ENCODE results near the gene SOX11.

GRCh38 chr2:5692318-5693015 lies at the start of gene SOX11:
Gene SOX11 (plus strand): TSS chr2:5692384.
- PRO-cap, result unidirectional peak, plus-strand start at chr2:5692384

DNA sequence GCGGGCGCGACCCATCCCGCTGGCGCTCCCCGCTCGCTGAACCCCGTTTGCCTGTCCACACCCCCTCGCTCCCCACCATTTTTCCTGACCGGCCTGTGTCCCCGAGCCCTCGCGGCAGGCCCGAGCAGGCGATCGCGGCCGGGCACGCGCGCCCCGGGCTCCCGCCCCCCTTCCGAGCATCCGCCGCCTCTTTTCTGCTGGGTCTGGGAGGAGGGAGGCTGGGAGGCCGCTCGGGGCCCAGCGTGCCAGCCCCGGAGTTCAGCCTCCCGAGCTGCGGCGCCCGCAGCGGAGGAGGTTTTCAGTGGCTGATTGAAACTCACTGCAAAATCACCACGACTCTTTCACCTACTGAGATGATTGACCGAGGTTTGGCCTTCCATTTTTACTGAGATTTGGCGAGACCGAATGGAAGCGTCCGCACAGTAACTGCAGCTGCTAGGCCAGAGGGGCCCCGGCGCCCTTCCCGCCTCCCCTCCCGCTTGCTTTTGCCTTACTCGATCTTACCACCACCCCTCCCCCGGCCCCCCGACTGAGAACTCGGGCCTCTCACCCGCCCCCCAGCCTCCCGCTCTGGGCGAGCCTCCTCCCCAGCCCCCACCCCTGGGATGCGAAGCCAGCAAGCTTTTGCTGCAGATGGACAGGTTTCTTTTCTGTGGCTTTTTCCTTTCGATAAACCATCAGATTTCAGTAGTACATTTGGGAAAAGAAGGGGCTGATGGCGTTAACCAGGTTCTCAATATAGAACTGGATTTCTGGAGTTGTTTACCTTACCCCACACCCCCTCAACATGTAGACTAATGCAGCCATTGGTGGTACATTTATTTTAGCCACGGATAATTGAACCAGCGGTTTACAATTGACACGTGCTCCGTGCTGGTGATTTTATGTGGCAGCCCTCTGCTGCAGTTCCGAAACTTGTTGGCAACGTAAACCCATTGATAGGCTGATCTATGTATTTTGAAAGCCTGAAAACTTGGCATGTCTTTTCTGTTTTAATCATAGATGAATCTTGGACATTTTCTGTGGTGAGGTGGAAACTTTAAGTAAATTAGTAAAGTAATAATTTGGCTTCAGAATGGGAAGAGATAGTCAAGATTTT lies 5.1 kb downstream of the SOX11 start:
- PRO-cap, result no peak

DNA sequence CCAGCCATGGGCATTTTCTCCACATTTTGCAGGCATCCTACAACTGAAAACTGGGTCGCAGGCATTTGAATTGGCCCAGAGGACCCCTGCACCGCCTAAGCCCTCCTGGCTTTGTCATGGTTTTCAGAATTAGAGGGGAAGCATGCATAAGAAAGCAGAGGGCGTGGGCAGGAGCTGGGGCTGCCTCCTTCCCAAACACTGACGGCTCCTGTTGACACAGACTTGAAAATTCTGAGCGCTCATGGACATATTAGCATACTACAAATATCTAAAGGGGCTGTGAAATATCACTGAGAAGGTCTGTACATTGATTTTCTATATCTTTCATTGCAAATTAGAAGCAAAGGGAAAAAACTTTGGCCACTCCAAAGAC lies 34.1 kb downstream of the SOX11 start:
- PRO-cap, result no peak

DNA sequence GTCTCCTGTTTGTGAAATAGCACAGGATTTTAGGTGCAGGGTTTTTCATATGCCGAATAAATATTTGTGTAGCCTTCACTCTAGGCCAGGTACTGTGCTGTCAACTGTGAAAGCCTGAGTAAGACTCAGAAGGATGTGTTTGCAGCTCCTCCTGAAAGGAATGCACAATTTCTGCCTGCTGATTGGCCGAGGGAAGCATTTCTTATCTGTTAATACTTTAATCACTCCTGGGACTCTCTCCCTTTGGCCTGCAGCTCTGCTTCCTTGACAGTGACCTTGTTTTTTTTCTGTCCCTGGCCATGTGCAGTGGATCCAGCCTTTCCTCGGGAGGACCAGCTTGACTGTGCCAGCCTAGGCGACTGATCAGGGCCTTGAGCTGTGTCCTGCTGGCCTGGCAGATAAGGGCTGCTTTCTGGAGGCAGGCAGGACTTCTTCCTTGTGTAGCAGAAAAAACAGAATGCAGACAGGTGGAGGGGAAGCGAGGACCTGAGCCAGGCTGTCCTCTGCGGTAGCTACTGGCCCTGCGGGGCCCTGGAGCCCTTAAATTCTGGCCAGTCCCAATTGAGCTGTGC lies 10.0 kb downstream of the RNF144A start:
- PRO-cap, result no peak

DNA sequence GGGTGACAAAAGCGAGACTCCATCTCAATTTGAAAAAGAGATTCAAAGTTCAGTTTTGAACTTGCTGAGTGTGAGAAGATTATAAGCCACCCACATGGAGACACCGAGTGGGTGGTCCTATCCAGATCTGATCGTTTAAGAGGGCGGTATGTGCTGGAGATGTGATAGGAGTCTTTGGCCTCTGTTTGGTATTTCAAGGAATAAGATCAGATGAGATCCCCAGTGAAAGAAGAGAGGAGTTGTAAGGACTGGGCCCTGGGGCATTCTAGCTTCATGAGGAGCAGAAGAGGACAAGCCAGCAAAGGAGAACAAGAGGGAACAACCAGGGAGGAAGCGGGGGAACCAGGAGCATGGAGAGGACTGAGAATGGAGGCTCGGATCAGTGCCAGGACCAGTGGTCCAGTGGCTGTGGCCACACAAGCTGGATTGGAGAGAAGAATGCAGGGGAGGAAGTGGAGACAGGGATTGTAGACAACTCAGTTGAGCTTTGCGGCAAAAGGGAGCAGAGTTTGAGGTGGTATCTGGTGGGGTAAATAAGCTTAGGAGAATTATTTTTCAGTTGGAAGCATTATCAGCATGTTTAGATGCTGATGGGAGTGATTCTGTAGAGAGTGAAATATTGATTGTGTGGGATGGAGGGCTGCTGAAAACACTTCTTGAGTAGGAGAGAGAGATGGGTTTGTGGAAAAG lies 25.9 kb downstream of the RNF144A start:
- PRO-cap, result no peak

GRCh38 chr2:7020327-7020811 lies 103.2 kb downstream of the RNF144A start:
- PRO-cap, result no peak

- PRO-cap, result no peak
Observed at GRCh38 chr2:7053594-7054249, 136.5 kb downstream of the RNF144A start.

- PRO-cap, result unidirectional peak, minus-strand start at chr2:7431047
Observed at GRCh38 chr2:7430901-7431837, 514.0 kb downstream of the RNF144A start.

- PRO-cap, result no peak
Observed at GRCh38 chr2:7726882-7727591, 809.8 kb downstream of the RNF144A start.

DNA sequence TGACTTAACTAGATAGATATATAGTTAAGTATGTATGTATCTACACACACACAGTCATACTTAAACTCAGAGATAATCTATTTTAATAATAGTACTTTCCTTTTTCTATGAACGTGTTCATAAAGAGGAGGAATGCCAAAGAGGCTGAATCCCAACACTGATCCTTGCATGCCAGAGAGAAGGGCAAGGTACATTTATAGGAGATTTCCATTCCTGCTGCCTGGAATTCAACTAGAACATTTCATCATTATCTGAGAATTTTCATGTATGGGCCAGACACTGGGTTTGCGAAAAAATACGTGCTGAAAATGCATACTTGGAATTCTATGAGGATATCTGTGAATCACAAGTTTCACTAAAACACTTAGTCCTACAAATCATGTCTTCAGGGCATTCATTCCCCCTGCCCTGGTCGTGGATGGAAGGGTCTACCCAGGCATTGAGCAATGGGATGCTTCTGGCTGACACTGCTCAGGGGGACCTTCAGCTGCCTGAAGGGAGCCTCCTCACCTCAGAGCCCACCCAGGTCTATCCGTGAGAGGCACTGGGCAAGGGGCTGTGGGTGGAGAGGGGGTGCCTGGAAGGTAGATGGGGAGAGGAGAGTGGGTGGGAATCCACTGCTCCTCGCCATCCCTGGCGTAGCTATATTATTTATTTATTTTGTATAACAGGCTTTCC lies 560.8 kb upstream of the ID2 start:
- PRO-cap, result unidirectional peak, minus-strand start at position 170 of the sequence

DNA sequence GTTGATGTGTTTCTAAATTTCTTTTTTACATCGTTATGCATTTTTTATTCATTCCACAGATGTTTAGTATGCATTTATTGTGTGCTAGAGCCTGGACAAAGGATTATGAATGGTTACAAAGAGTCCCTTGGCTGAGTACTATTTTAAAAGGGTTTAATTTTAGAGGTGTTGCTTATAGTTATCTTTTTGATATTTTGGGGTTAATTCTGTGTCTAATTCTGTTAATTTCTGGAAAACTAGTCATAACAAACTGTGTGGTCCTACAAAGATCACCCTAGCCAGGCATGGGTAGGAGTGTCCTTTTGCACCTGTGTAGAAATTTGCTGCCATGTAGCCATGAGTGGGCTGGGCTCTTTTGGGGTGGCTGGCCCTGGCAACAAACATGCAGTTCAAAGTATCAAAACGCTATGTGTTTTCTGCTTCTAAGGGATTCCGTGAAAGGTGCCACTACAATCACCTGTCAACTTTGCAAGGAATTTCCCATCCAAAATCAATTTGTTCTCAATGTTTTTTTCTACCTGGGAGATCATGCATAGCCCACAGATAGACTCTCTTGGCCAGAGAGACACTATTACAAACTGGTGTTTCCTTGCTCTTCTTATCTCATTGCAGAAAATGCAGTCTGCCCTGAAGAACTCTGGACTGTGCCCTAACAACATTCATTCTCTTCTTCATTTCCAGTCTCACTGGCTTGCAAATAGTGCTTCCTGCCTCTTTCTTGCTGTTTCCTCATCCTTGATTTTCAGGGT lies 537.7 kb upstream of the ID2 start:
- PRO-cap, result bidirectional peak, plus-strand start at position 427 of the sequence, minus-strand start at position 322 of the sequence

DNA sequence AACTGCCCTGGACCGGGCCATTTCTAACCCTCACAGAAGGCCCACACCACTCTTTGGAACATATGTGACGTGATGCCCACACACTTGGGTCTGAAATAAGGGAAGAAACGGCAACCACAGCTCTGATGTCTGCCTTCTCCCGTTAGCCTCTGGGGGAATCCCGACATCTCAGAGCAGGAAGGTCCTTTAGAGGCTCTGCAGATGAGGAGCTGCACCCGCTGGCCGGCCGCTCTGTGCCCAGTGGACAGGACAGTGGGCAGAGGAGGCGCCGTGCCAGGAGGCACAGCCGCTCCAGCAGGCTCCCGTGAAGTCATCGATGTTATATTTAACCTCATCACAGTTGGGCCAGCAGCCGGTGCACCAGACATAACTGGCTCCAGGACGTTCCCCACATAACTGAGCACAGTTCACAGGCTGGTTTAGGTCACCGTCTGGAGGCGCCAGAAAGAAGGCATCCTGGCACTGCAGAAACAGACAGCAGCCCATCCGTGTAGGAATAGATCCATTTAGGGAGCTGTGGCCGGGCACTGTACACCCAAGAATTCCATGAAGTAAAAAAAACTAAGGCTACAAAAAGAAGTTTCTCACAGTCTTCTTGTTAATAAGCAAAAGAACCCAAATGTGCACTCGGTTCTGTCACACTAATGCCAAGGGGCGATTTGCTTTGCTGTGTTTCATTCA lies 461.8 kb upstream of the ID2 start:
- PRO-cap, result no peak

DNA sequence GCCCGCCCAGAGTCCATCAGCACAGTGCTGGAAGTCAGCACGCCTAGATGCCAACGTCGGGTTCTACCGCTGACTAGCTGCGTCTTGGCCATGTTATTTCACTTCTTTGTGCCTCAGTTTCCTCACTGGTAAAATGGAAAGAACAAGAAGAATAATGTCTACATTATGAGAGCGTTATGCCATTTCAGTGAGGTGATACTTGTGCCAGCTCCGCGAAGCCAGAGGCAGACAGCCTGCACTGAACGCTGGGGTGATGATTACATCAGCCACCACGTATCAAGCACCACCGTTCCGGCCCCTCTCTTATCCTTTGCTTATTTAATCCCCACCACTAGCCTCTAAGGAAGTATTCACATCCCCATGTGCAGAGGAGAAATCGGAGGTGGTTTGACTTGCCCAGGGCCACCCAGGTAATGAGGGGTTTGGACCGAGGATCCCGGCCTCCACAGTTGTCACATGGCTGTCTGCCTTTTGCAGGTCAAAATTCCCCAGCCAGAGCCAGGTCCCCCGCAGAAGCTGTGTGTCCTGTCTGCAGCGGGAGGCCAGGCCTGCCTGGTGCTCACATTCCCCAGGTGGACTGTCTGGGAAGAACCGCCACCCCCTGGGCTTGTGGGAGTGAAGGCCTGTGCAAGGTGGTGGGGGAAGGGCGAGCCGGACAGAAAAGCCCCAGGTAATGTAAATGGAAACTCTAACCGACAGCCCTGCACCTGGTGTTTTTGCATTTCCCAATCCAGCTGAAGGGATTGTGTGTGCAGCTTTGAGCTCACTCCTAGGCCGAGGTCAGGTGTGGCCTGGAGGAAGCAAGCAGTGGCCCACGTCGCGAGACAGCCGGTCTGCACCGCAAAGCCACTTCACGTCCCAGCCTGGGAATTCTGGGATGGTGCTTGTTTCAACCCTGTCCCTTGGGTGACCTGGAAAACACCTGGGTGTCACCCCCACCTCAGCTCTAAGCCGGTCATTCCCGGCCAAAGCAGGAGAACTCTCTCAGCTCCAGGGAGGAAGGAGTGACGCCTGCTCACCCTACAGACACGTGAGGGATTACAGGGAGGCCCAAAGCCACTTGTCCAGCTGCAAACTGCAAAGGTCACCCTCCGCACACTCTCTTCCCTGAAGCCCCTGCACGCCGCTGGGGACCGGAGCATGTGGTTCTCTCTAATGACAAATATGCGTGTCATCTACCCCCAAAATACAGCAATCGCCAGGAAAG lies 108.4 kb upstream of the ID2 start:
- PRO-cap, result no peak

GRCh38 chr2:8581086-8581977 lies 100.5 kb upstream of the ID2 start:
- PRO-cap, result no peak

DNA sequence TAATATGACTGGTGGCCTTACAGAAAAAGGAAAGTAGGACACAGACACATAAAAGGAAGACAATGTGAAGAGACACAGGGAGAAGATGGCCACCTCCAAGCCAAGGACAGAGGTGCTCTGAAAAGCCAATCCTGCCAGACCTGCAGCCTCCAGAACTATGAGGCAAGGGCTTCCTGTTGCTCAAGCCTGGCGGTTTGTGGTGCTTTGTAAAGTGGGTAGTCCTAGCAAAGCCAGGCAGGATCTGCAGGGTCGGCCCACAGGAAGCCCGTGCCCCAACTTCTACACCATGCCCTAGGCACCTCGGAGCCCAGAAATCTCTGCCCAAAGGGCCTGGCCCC lies 37.4 kb upstream of the ID2 start:
- PRO-cap, result no peak

GRCh38 chr2:8677609-8678605 lies 3.9 kb upstream of the ID2 start:
- PRO-cap, result bidirectional peak, plus-strand start at chr2:8677990, minus-strand start at chr2:8677832; bidirectional peak, plus-strand start at chr2:8678207, minus-strand start at chr2:8678106; unidirectional peak, minus-strand start at chr2:8678238

DNA sequence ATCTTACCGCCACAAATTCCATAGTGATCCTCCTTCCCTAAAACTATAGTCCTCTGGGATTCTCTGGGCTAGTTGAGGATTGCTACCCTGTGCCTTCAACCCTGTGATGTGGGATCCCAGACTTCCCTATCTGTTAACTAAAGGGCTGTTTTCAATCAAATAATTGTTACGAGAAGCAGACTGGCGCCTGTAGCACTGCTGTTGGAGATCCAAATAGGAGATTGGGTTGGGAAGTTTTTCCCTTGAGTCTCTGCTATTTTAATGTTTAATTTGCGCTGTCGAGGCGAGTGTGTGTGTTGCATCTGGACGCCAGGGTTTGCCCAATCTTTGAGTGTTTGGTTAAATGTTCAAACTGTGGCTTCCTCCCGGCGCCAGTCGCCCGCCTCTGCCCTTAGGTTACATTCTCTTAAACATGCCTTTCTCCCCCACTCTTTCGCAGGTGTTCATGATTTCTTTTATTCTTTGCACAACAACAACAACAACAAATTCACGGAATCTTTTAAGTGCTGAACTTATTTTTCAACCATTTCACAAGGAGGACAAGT lies 1.5 kb downstream of the ID2 start:
- PRO-cap, result bidirectional peak, plus-strand start at position 271 of the sequence, minus-strand start at position 216 of the sequence; bidirectional peak, plus-strand start at position 346 of the sequence, minus-strand start at position 318 of the sequence

- PRO-cap, result bidirectional peak, plus-strand start at chr2:8684148, minus-strand start at chr2:8683876
Observed at GRCh38 chr2:8683917-8684380, 2.1 kb downstream of the ID2 start.

DNA sequence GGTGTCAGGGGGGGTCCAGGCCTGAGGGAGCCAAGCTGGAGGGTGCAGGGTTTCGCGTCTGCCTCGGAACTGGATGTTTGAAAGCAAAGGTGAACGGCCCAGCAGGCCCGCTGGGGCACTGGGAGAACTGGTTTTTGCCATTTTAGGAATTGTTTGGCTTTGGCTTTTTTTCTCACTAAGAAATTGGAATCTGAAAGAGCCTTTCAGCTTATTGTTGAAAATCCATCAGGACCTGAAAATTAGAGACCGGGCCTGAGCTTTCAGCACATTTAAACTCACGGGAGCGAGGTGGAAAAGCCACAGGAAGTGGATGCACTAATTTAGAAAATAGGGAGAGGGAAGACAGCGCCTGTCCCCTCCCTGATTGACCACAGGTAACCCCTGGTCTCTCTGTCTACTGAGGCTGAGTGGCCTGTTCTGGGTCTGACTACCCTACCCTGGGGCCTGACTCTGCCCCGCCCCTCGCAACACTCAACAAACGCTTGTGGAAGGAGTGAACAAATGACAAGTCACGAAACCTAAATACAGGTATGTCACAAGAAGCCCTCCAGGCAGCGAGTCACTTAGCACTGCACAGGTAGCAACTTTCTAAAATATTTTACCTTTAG lies 100.3 kb upstream of the MBOAT2 start:
- PRO-cap, result no peak

DNA sequence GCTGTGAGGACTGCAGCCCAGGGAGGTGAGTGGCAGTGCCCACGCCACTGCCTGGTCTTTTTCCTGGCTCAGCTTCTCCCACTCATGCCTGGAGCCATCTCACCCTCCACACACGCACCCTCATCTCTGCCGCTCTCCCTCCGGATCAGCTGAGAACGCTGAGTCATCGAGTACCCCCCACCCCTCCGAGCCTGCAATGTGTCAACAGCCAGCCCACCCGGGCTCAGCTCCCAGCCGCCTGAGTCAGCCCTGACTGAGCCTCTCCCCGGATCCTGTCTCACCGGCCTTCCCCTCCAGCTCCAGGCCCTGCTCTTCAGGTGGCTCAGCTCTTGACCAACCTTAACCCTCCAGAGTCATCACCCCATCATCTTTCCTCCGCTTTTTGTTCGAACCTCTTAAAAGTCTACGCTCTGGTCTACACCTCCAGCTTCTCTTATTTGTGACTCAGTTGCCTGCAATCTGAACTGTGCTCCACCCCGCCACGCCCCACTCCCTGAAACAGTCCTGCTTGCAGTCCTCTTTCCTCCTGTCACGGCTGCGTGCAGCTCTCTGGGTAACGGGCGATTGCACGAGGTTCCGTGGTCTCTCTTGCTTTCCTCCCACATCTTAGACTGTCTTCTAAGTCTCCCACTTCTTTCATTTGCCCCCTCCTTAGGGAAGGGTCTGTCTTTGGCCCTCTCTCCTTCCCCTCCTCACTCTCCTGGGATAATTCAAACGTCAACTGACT lies 94.3 kb upstream of the ASAP2 start:
- PRO-cap, result no peak